H7 (cell line): ENCODE data around the genes ZNF440, ZNF763, ZNF878 and WDR83OS.

GRCh38 chr19:11813802-11814764 lies at the start of gene ZNF440:
ZNF440 (plus strand) TSS chr19:11814273.
- RAMPAGE, long total RNA = no peak

DNA sequence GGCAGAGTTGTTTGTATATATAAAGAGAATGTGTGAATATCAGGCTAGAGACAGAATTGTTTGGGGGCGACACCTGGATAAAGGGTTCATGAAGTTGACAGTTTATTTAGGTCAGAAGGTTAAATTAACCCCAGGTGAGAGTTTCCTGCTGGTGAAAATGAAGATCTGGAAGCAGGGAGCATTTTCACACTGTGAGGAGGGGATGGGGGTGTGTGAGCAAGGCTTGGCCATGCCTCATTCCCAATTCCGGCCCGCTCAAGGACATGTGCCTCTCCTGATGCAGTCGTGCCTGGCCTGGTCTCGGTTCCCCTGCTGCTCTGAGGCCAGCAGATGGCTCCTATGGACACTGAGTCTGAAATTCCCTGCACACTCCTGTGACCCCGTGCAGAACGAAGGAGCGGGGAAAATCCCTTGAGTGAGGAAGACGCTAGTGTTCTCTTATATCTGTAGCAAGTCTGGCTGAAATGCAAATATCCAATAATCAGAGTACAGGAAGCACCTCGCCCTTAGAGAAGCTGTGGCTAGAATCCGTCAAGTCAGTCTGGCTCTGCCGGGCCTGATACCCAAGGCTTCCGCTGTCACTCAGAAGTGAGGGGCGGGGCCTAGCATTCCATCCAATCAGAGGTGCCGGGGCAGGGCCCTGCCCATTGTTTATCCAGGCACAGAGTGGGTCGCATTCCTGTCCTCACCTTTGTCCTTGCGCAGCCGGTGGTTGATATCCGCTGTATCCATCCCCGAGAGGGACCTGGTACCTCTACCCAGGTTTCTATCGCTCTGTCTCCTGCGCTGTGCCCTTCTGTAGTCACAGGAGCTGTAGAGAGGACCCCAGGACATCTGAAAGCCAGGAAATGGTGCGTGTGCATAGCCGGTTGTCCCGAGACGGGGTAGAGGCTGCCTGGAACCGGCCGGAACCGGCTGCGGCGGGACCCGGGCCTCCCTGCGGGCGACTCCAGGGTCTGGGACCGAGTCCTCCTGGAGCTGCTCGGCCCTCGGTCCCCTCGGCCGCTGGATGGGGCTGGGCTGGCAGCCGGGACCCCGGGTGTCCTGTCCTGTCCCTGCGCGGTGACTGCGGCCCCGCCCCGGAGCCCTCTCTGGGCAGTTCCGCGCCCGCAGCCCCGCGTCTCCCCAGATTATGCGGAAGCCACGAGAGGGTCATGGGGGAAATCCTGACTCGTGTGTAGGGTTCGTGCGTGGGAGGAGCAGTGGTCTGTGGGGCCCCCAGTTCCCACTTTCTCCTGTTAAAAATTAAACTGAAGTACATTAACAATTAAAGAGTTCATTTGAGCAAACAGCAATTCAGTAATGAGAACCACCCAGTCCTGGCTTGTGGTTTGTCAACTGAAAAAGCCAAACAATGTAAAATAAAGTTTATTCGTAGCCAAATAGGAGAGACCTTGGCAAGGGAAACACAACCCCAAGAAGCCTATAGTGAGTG lies at the start of gene ZNF763:
Gene ZNF763, plus strand, starts transcription at position 680 of the 1,435 bp plus-strand sequence.
- RAMPAGE, long total RNA = no peak

- RAMPAGE, long total RNA = no peak
These were observed at the start of gene ZNF878 for GRCh38 chr19:12052395-12053251. ZNF878 (minus strand) TSS chr19:12052961.

- RAMPAGE, long total RNA = no peak
These were observed 8.7 kb downstream of the ZNF44 start for GRCh38 chr19:12285978-12286383.

GRCh38 chr19:12364392-12365107 lies 933 bp downstream of the ZNF442 start:
- RAMPAGE, long total RNA = no peak

- RAMPAGE, long total RNA = no peak
These were observed 1.2 kb downstream of the MAN2B1 start for GRCh38 chr19:12665147-12665981.

- RAMPAGE, long total RNA = start-site peak on the minus strand at chr19:12669393-12669423, 589 reads
These were observed at the start of gene WDR83OS for GRCh38 chr19:12669273-12670313. WDR83OS (minus strand) TSS chr19:12669415.

GRCh38 chr19:12700004-12700852 lies 3.8 kb upstream of the FBXW9 start:
- RAMPAGE, long total RNA = no peak

DNA sequence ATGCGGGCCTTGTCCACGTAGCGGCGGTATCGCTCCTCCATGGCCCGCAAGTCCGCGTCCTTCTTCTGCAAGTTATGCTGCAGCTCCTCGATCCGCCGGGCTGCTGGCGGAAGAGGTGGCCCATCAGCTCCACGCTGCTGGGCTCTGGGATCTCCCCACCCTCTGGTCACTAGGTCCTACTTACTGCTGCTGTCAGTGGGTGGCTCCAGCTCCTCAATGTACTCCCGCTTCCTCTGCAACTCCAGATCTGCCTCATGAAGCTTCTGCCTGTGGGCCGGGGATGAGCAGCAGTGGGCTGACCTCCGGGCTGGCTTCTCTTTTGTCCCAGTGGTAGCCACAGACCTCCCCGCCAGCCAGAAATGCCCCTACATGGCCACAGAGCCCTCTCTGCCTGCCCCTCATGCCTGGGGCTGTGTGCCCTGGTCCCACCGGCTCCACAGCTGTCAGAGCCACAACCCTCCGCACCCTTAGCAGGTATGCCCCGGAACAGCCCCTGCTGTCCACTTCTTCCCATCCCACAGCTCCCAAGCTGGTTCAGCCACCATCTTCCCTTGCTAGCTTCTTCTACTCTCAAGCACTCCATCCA lies 10.4 kb downstream of the HOOK2 start:
- RAMPAGE, long total RNA = no peak

DNA sequence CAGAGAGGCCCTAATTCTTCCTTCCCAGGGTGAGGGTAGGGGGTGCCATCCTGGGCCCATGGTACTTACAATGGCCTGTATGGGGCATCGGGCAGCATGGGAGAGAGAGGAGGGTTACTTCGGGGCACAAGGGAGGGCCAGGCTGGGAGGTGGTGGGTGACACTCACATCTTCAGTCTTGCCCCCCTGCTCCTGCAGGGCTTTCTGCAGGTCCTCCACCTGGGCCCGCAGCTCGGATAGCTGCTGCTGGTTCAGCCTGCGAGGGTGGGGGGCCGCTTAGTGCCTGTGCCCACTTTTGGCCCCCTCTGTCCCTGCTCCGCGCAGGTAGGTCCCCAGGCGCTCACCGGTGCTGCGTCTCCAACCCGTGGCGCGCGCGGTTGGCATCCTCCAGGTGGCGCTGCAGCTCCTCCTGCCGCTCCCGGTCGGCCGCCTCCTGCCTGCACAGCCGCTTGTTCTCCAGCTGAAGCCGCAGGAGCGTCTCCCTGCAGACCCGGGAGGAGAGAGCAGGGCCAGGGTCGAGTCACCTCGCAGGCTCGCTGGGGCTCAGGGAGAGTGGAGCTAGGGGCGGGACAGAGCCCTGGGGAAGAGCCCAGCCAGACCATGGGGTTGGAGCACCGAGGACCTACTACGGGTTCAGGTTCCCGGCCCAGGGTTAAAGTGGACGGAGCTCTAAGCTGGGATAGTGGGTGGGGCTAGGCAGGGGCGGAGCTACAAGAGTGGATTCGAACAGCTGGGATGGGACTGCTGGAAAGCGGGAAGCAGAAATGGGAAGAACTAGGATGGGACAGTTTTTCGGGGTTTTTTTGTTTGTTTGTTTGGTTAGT lies 9.4 kb downstream of the HOOK2 start:
- RAMPAGE, long total RNA = no peak

- RAMPAGE, long total RNA = no peak
These were observed 2.7 kb upstream of the HOOK2 start for GRCh38 chr19:12777906-12778646.

- RAMPAGE, long total RNA = no peak
These were observed 1.8 kb downstream of the JUNB start for GRCh38 chr19:12793179-12793335.

GRCh38 chr19:12838816-12839493 lies 640 bp downstream of the MAST1 start:
- RAMPAGE, long total RNA = no peak

DNA sequence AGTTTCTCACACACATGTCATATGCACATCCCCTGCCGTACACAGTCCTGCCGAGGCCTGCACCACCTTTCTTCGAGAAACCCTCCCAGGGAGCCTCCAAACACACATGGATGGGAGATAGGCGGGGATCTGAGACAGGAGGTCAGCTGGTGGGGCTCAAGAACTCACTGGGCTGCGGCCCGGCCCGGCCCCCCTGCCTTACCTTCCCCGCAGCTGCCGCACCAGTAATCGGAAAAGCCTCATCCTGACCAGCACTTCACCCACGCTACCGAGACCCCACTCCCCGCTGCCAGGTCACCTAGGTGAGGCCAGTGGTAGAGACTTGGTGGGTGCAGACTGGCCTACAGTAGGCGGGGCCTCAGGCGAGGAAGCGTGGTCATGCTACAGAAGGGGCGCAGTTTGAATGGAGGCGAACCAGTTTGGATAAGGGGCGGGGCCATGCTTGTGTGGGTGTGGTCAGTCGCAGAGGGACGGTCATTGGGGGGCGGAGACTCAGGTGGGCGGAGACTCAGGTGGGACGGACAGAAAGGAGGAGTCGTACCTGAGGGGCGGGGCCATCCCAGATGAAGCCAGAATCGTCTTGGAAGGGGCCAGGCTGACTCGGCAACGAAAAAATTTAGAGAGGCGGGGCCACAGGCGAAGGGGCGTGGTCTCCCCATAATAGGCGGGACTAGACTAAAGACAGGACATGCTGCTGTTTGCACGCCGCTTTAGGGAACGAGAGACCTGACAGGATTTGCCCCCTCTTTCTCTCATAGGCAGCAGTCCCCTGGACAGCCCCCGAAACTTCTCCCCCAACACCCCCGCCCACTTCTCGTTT lies 2.1 kb downstream of the MAST1 start:
- RAMPAGE, long total RNA = no peak

- RAMPAGE, long total RNA = no peak
These were observed 3.0 kb downstream of the MAST1 start for GRCh38 chr19:12841053-12841967.

DNA sequence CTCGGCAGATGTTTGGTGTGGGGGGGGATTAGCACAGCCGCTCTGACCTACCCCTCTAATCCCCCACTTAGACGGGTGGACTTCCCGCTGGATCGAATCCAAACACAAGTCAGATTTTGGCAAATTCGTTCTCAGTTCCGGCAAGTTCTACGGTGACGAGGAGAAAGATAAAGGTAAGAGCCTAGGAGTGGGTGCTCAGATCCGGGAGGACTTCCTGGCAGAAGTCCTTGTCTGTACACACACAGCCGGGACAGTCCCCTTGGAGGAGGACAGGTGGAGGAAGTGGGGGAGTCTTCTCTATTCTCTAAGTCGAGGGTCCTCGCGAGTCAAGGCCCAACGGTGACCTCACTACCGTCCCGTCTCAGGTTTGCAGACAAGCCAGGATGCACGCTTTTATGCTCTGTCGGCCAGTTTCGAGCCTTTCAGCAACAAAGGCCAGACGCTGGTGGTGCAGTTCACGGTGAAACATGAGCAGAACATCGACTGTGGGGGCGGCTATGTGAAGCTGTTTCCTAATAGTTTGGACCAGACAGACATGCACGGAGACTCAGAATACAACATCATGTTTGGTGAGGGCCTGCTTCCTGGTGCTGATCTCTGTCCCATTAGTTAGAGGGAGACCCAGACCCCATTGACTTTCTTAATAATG lies 778 bp downstream of the CALR start:
- RAMPAGE, long total RNA = no peak

DNA sequence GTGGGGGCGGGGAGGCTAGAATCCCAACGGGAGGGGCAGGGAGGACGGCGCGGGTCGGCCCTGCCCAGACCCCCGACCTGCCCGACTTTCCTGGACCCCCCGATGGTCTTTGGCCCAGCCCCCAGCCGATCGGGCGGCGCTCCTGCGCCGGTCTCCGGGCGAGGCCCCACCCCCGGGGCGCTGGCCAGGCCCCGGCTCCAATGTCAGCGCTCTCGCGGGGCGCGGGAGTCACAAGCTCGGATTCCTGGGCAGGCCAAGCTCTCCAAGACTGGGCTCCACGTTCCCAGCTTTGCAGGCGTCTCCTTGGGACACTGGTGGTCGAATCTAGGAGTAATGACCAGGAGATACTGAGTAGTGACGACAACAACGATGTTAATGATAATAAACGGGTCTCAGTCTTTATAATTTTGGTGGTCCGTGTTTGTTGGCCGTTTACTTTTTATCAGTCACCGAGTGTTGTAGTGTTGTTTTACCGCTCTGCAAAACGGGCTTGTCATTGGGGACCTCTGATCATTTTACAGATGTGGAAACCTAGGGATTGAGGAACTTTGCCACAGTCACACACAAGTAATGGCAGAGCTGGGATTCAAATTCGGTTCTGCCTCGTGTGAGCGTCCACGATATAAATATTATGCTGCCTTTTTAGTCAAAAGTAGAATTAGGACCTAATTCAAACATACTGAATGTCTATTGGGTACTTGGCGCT lies 564 bp downstream of the RAD23A start:
- RAMPAGE, long total RNA = no peak

GRCh38 chr19:13026938-13027699 lies 31.8 kb downstream of the NFIX start:
- RAMPAGE, long total RNA = no peak

DNA sequence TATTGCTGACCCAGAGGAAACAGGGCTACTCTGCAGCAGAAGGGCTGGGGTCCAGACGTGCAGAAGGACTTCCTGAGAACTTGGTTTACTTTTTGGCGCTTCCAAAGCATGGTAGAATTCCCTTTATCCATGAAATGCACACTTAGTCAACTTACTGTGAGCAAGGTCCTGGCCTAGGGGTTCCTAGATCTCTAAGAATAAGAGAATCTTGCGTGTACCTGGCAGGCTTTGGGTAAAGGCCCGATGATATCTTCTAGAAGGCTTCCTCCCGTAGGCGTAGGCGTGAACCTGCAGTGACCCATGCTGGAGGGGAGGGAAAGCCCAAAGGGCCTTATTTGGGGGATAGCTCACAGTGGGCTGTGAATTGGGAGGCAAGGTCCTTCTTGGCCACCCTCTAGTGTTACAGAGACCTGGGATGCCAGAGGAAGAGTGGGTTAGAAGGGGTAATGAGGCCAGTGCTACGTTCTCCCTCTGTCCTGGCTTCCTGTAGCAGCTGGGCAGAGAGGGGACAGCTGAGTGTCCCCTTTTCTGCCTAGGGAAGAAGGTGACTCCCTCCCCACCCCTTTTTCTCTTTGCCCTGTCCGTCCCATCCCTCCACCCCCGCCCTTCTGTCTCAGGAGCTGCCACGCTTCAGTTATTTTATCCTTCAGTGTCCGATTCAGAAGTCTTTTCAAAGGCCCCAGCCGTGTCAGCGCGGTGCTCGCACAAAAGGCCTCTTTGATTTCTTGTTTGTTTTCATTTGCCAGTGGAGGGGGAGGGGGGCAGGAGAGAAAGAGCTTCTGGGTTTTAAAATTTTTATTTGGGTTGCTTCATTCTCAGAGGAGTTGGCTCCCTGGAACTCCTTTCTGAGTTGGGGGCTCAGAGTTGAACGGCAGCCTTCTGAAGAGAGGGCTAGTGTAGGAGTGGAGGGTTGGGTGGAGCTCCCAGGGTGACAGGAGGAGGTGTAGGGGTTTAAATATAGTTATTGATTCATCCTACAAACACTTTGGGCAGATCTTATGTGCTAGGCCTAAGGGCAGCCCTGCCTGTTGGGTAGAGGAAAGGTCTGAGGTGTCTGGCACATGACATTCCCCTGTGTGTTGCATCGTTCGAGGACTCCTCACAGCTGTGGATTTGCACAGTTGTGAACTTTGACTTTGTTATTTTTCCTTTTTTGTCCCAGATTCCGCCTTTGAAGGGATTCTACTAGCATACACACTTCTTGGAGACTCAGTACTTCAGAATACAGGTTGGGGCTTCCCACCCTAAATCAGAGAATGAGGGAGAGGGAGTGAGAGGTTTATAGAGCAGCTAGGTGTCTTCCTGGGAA lies 36.6 kb downstream of the NFIX start:
- RAMPAGE, long total RNA = no peak

DNA sequence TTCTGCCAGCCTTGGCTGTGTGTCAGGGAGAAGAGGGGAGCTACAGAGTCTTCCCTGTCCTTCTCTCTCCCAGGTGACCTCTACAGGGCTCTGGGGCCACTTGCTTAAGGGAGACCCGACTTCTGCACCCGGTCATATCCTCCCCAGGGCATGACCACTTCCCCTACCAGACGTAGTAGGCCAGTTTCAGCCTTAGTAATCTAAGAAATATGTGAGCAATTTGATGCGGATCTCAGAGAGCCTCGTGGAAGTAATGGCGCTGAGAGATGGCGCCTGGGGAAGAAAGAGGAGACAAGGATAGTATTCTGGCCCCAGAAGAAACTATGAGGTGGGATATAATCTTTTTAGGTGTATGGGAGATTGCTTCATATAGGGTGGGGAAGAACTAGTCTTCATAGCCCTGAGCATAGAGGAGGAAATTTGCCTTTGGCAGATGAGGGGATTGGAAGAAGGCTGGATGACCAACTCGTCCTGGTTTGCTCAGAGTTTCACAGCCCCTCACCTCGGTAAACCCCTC lies 42.0 kb downstream of the NFIX start:
- RAMPAGE, long total RNA = no peak